Sciatic nerve (tissue), 1 donor: ENCODE results near the gene MB21D2.

- PRO-cap: no peak
Observed at GRCh38 chr3:191376498-191377230, 46.3 kb upstream of the UTS2B start.

- PRO-cap: no peak
Observed at GRCh38 chr3:192154990-192155606, 572.2 kb downstream of the FGF12 start.

GRCh38 chr3:192514421-192515008 is 212.8 kb downstream of the FGF12 start:
- PRO-cap: no peak

- PRO-cap: bidirectional peak, plus-strand start at chr3:192917958, minus-strand start at chr3:192917856; bidirectional peak, plus-strand start at chr3:192918016, minus-strand start at chr3:192918130
Observed at GRCh38 chr3:192917745-192918527, at the start of gene MB21D2. Gene MB21D2, minus strand, starts transcription at chr3:192917856.

DNA sequence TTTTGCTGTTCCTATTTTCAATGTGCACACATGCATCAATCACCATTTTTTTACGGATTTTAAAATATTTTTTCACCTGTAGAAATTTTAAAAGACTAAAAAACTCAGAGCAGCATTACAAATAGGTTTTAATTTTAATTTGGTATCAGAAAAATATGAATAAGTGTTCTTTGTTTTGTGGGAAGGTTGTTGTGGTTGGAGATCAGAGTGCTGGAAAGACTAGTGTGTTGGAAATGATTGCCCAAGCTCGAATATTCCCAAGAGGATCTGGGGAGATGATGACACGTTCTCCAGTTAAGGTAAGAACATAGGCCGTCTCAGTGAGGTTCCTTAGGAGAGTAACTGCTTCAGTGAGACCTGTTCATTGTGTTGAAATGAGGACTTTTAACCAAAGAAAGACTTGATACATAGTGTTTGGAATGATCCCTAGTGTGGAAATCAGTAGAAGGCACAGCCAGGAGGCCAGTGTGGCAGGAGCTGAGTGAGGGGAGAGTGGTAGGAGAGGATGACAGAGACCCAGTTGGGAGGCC is 44.8 kb downstream of the OPA1 start:
- PRO-cap: no peak

GRCh38 chr3:193745134-193745738 is 152.2 kb downstream of the OPA1 start:
- PRO-cap: no peak

- PRO-cap: no peak
Observed at GRCh38 chr3:193897025-193897654, 238.8 kb upstream of the HES1 start.

DNA sequence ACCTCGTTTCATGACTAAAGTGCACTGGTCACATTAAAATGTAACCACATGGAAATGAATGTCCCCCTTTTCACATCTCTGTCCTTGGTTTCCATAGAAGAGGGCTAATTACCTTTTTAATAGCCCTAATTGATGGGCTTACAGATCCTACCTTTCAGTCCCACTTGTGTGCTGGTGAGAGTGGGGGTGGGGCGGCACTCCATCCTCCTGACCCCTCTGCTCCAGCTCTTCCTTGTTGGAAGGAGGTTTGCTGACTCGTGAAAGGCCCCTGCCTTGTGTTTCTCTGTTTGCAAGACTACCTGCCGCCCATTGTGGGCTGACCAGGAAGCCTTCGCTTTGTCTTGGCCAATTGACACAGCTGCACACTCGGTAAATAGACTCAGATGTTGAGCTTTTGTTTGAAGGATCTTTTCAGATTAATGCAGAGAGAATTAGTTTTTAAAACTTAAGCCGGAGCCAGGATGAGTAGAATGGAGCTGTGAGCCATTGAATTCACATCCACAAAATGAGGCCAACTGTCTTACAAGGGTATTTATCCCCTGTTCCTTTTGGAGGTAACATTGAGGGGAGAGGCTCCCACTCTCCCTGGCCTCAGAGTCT is 197.3 kb upstream of the HES1 start:
- PRO-cap: no peak

DNA sequence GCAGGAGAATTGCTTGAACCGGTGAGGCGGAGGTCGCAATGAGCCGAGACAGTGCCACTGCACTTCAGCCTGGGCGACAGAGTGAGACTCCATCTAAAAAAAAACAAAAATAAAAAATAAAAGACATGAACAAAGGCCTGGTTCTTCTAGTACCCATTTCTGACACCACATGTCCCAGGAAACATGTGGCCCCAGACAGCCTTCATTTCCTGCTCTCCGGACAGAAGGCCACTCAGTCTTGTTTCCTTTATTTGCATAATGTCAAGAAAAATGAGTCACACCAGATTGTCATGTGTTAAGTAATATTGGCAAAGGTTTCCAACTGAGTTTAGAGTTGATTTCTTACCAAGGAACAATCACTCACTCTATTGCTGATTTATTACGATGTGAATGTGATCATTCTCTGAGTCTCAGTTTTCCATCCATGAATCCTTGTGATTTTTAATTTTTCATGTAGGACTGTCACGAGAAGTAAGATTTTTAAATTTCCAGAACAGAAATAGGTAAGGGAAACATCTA is 130.8 kb upstream of the HES1 start:
- PRO-cap: no peak

GRCh38 chr3:194031885-194032348 is 104.0 kb upstream of the HES1 start:
- PRO-cap: no peak

GRCh38 chr3:194040456-194041053 is 95.4 kb upstream of the HES1 start:
- PRO-cap: bidirectional peak, plus-strand start at chr3:194040778, minus-strand start at chr3:194040634

DNA sequence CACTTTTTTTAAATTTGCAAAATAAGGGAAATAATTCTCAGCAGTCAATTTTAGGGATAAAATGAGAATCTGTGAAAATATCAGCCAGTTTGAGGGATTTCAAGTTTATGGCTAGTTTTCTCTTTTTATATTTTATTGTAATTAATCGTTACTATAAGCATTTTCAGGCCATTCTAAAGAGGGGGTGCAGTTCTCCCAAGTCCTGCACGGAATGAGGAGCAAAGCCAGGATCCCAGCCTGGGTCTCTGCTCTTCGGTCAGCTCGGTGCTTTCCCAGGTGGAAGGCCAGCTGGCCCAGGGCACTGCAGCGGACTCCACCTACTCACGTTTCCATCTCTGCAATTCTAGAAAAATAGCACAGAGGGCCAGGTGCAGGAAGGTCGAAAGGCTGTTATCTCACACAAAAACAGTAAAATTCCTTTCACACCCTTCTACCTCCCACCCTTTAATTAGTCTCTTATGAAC is 59.5 kb upstream of the HES1 start:
- PRO-cap: no peak

DNA sequence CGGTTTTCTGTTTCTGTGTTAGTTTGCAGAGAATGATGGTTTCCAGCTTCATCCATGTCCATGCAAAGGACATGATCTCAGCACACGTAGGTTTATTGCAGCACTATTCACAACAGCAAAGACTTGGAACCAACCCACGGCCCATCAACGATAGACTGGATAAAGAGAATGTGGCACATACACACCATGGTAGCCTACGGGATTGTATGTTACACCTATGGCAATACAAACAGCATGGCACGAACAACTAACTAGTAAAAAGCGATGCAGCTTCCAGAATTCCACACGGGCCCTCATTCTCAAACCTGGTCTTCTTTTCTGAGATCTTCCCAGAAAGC is 9.4 kb upstream of the HES1 start:
- PRO-cap: unidirectional peak, plus-strand start at position 276 of the sequence

GRCh38 chr3:194134894-194135476 is 963 bp upstream of the HES1 start:
- PRO-cap: bidirectional peak, plus-strand start at chr3:194135192, minus-strand start at chr3:194135106; bidirectional peak, plus-strand start at chr3:194135295, minus-strand start at chr3:194135285

- PRO-cap: no peak
Observed at GRCh38 chr3:194138205-194138590, 2.2 kb downstream of the HES1 start.

GRCh38 chr3:194247070-194247797 is 103.9 kb downstream of the CPN2 start:
- PRO-cap: no peak

DNA sequence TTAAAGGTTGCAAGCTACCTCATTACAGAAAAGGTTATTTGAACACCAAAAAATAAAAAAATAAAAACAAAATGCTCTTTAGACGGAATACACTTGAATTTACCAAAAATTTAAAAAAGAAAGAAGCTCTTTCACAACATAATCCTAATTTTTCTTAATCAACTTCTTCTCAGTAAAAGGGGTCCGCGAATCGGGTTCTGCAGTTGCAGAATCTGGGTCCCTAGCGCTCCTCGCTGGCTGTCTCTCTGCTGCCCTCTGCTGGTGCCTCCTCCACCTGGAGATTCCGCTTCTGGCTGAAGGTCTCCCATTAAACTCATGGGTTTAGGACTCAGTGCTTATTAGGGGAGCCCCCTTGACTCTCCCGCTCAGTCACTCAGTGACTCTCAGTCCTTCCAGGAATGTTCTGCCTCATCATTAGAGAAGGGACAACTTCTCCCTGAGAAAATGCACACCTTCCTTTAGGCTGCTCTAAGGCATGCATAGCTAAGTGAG is 7.2 kb downstream of the CPN2 start:
- PRO-cap: no peak

GRCh38 chr3:194461954-194462563 is 24.7 kb downstream of the ATP13A3 start:
- PRO-cap: no peak

GRCh38 chr3:194476487-194477564 is 10.0 kb downstream of the ATP13A3 start:
- PRO-cap: no peak

DNA sequence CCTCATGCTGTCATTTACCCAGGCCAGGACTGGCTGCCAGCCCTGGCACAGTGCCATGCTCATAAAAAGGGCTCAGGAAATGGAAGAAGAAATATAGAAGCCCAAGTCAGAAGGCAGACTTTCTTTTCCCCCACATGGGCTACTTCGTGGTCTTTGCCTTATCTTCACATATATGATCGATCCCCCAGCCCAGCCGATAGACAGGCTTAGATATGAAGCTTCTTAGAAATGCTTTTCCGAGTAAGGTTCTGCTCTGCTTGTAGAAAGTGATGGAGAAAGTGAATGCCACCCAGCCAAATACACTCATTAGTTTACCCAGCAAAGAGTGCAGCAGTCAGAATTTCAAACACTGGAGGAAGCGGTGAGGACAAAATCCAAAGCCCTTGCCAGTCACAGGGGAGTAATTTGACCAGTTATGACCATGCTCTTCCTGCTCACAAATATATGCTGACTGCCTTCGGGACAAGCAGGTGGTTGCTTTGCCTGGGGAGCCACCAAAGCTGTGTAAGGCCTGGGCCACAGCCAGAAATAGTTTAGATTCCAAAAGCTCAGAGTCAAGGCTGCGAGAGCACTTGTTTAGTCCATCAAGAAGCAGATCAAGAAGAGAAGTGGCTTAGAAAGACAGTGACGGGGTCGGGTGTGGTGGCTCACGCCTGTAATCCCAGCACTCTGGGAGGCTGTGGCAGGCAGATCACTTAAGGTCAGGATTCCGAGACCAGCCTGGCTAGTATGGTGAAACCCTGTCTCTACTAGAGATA is 50.9 kb upstream of the ATP13A3 start:
- PRO-cap: no peak